ENCODE results near the genes STARD13 and RFC3.

DNA sequence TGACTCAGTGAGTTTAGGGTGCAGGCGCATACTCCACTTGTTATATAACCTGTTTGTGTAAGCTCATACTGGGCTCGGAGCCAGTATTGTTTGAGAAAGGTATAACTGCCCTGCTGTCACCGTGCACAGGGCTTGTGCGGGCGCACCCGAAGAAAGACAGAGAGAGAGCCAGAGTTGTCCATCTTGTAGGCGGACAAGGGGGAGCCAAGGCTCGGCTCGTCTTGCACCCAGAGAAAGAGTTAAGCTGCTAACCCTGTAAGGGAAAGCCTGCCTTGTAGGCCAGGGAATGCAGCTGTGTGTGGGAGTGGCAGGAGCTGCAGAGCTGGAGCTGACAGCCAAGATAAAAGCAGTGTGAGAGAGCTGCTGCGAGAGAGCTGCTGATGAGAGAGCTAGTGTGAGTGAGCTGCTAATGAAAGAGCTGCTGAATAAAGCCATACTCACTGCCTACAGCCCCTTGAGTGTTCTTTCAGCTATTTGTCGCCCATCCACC, 43.5 kb upstream of the N4BP2L1 start:
- PRO-cap, 2 experiments, result no peak in any of the 2 experiments

DNA sequence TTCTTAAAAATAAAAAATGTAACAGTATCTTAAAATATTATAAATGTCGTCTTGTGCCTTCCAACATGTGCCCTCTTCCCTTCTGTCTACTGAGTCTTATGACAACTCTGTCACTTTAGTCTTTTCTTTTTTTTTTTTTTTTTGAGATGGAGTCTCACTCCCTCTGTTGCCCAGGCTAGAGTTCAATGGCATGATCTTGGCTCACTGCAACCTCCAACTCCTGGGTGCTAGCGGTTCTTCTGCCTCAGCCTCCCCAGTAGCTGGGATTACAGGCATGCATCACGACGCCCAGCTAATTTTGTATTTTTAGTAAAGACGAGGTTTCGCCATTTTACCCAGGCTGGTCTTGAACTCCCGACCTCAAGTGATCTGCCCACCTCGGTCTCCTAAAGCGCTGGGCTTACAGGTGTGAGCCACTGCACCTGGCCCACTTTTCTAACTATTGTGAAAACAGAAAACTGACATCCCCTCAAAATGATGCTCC, 37.8 kb downstream of the N4BP2L2 start:
- PRO-cap, 2 experiments, result no peak in any of the 2 experiments

DNA sequence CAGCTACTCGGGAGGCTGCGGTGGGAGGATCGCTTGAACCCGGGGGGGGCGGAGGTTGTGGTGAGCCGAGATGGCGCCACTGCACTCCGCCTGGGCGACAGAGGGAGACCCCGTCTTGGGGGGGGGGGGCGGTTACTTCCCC, 770 bp downstream of the N4BP2L2 start:
- PRO-cap, 2 experiments, result no peak in any of the 2 experiments

DNA sequence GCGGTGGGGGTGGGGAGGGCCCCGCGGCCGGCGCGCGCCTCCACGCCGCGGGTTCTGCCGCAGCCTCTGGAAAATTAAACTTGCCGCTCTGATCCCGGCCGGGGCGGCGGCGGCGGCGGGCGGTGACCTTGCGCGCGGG, 433 bp downstream of the PDS5B start:
- PRO-cap, 2 experiments, result no peak in any of the 2 experiments

GRCh38 chr13:33092494-33092985, 76.3 kb downstream of the KL start:
- PRO-cap, 2 experiments, result no peak in any of the 2 experiments

GRCh38 chr13:33175044-33175386, 110.5 kb downstream of the STARD13 start:
- PRO-cap, 2 experiments, result no peak in any of the 2 experiments

DNA sequence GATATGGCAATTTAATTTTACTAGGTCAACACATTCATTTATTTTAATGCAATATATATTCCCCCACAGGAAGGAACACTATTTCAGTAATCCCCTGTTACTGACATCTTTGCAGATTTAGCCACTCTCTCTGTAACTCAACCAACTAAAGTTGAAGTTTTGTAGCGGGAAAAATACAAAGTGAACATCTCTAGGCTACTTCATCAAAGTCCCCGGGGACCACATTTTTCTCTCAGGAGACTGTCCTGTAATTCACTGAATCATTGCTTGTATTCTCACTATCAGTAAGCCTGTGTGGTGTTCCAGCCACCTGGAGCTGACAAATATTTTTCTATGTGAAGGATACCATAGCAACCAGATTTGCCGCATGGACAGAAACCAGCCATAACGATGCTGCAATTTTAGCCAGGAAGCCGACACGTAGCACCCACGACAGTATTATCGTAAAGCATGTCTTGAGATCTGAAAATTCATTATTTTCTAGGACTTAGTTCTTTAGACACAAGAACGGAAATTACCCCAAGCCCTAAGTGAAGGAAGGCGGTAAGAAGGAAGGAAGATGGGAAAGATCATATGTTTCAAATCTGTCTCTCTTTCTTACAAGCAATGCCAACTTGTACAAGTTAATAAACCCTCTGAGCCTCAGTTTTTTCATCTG, 90.2 kb downstream of the STARD13 start:
- PRO-cap, 2 experiments, result no peak in any of the 2 experiments

- PRO-cap, 2 experiments, result no peak in any of the 2 experiments
Measured at GRCh38 chr13:33199144-33199369, 86.5 kb downstream of the STARD13 start.

- PRO-cap, 2 experiments, result no peak in any of the 2 experiments
Measured at GRCh38 chr13:33248543-33249084, 36.9 kb downstream of the STARD13 start.

GRCh38 chr13:33285402-33286238, at the start of gene STARD13:
STARD13 (minus strand) TSS chr13:33285755.
- PRO-cap, 2 experiments, result peak in 2 of 2 experiments; most common plus-strand start chr13:33285890 (in 2); most common minus-strand start chr13:33285755 (in 2)

DNA sequence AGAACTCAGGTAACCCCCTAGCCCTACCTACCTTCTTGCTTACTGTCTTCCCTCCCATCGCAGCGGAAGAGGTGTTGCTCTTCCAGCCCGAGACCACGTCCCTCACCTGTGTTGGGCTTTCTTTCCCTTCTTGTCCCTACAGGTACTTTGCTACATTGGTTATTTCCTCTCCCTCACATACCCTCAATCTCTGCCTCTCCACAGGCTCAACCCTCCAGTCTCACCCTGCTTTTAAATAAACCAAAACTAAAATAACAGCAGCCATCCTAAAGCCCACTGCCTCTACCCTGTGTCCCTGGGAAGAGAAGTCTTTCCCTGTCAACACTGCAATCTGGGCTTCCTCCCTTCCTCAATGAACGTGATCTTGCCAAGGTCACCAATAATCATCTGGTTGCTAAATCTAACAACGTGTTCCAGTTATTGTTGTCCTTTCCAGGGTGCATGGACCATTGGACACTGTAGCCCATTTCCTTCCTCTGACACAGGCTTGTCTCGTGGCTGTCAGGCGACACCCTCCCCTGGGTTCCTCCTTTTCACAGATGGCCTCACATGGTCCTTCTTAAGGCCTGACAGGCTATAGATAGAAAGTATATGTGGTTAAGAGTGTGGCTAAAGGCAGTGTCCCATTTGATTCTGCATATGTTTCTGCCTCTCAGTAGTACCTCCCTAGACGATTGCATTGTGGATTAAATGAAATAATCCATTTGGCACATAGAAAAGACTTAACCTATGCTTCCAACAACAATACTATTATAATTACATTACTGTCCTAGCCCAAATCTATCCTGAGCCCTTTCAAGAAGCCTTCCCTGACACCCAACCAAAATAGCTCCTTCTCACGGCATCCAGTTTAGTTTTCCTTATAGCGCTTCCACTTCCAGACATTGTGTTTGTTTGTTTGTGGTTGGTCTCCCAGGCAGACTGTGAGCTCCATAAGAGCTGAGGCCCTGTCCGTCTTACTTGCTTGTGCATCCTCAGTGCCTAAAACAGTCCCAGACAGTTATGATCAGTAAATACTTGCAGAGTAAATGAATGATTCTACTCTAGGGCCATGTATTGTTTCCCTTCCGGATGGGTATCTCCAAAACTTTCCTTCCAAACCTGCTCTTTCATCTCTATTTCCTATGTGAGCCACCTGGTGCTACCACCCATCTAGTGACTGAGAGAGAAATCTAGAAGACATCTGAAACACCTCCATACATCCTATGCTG, 67.8 kb upstream of the STARD13 start:
- PRO-cap, 2 experiments, result peak in 1 of 2 experiments; most common minus-strand start position 331 of the sequence (in 1)

DNA sequence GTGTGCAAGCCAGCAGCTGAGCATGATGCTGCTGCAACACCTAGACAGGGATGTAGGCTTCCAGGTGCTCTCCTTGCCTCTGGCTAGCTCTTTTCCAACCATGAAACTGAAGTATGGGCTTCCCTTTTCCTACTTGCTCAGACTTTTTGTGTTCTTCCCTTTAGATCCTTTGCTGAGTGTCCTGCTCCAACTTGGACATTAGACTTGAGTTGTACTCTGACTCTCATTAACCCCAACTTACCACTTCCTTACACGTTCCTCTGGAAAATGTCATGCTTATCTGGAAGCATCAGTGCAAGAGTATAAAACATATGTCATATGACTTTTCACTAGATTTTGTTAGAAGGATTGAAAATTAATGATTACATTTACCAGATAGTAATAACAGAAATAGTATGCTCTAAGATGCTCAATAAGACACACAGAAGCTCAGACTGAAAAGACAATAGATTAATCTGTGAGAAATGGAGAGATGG, 161.8 kb upstream of the STARD13 start:
- PRO-cap, 2 experiments, result no peak in any of the 2 experiments

GRCh38 chr13:33541875-33543118, 256.7 kb upstream of the STARD13 start:
- PRO-cap, 2 experiments, result peak in 2 of 2 experiments; most common plus-strand start chr13:33542577 (in 1); most common minus-strand start chr13:33542930 (in 2)

GRCh38 chr13:33744807-33745393, 73.0 kb upstream of the RFC3 start:
- PRO-cap, 2 experiments, result no peak in any of the 2 experiments

DNA sequence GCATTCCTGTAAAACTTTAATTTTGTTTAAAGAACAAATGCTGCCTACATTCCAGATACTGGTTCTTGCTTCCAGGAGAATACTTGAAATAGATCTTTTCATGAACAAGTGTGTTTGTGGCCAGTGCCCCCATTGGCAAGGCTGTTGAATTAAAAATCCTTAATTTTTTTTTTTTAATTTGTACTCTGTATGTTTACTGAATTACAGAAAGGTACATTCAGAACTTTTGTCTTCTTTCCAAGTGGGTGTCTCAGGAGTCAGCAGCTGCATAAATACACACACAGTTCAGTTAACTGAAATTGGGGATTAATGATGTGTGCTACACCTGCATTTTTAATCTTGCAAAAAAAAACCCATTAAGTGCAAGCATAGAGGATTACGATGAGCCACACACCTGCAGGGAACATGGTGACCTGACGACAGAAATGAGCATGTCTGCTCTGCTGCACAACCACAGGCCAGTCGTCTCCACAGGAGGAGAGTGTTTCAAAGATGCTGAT, 72.5 kb upstream of the RFC3 start:
- PRO-cap, 2 experiments, result no peak in any of the 2 experiments

- PRO-cap, 2 experiments, result no peak in any of the 2 experiments
Measured at GRCh38 chr13:33800248-33800720, 17.7 kb upstream of the RFC3 start.

GRCh38 chr13:33817863-33818436, at the start of gene RFC3:
RFC3 (plus strand) TSS chr13:33818149.
- PRO-cap, 2 experiments, result peak in 2 of 2 experiments; most common plus-strand start chr13:33818106 (in 1); most common minus-strand start chr13:33818003 (in 1)

DNA sequence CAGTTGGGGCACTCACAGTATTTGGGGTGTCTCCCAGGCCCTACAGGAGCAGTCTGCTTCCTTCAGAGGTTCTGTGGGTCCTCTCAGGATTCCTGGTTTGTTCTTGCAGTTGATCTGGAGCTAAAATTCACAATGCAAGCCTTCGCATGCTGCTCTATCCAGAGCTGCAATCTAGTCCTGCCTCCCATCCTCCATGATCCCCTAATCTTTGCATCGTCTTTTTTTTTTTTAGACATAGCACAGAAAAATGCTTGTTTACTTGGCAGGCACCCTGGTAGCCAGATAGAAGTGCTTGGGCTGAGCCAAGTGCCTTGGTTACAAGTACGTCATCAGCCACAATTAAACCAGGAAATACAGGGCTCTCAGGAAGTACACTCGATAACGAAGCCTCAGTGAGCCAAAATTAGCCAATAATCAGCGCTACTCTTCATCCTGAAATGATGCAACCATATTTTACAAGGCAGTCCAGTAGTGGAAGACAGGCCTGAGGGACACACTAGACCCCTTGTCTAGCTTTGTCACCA, 194.1 kb upstream of the NBEA start:
- PRO-cap, 2 experiments, result no peak in any of the 2 experiments

- PRO-cap, 2 experiments, result no peak in any of the 2 experiments
Measured at GRCh38 chr13:35471647-35472755, 4.5 kb downstream of the MAB21L1 start.

- PRO-cap, 2 experiments, result no peak in any of the 2 experiments
Measured at GRCh38 chr13:35855283-35856504, 275.5 kb downstream of the DCLK1 start.